ENCODE results near the genes KCNAB2, NOL9 and TNFRSF9.

DNA sequence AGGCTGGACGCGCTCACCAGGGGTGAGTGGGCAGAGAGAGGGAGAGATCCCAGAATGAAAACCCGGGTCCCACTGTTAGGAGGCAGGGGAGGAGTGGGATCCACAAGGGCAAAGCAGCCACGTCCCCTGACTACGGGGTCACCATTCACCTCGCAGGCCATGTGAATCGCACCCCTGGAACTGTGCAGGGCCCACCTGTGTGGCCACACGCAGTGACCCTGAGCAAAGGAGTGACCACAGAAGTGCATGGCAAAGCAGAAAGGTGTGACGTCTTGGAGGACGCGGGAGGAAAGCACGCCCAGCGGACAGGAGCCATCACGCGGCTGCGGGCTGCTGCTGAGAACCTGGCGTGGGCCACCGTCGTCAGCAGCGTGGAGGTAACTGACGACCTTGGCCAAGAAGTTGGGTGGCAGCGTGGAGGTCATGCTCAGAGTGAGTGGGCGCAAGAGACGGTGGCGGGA lies 76.7 kb upstream of the C1orf174 start:
- RRBS = no CpG with 5 or more reads among the region's 25 CpGs

- RRBS = no CpG with 5 or more reads among the region's 18 CpGs
These were observed 242.6 kb upstream of the AJAP1 start for GRCh38 chr1:4411713-4412327.

GRCh38 chr1:6001774-6002423 lies 9.7 kb upstream of the NPHP4 start:
- RRBS = no CpG with 5 or more reads among the region's 11 CpGs

DNA sequence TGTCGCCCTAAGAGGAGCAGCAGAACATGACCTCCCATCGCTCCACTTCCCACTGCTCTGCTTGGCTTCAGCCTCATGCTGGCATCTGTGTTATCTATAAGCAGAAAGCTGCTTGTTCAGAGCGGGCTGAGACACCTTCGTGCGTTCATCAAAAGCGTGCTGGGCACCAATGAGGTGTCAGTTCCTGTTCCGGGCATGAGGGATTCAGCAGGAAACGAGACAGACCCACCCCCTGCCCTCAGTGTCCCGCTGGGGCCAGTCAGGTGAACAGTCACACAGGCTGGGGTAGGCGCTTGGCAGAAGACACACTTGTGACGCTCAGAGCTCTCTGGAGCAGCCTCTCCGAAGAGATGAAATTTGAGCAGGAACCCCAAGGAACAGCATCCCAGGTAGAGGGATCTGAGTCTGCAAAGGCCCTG lies 20.8 kb upstream of the NPHP4 start:
- RRBS = no CpG with 5 or more reads among the region's 12 CpGs

GRCh38 chr1:6014095-6014958 lies 22.1 kb upstream of the NPHP4 start:
- RRBS = no CpG with 5 or more reads among the region's 21 CpGs

DNA sequence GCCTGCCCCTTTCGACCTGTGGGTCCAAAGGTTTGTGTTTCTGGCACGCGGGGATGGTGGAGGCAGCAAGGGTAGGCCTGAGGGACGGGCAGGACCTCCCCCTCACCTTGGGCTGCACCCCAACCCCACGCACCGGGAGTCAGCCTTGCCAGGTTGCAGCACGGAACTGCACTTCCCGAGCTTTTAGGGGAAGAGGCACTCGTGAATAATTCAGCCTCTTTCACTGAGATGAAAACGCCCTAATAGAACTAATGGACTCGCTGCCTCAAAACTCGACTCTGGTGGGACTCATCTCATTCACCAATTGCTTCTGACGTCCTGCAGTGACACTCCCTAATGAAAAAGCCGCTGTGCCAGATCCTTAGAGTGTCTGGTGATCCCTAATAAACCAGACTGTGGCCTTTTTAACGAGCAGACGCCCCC lies at the start of gene KCNAB2:
KCNAB2 (plus strand) TSS at position 138 of the 423 bp plus-strand sequence.
- RRBS = no CpG with 5 or more reads among the region's 16 CpGs

DNA sequence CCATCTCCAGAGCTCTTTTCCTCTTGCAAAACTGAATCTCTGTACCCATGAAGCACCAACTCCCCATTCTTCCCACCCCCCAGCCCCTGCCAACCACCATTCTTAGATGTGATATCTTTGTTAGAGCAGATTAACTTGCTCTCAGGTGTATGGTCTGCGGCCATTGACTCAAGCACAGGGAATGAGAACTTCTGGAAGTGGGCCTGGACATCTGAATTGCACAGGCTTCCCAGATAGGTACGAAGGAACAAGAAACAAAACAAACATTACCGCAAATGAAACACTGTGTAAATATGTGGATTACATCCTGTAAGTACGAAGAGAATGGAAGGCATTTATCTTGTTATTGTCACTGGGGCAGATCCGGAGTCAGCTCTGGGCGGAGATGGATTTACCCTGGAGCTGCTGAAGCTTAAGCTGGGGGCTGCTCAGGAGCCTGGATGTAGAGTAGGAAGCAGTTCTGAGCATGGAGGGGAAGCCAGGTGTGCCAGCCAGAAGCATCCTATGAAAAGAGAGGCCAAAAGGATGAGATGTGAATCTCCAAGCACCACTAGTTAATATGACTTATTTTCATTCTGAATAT lies 6.8 kb downstream of the HES2 start:
- RRBS = no CpG with 5 or more reads among the region's 6 CpGs

DNA sequence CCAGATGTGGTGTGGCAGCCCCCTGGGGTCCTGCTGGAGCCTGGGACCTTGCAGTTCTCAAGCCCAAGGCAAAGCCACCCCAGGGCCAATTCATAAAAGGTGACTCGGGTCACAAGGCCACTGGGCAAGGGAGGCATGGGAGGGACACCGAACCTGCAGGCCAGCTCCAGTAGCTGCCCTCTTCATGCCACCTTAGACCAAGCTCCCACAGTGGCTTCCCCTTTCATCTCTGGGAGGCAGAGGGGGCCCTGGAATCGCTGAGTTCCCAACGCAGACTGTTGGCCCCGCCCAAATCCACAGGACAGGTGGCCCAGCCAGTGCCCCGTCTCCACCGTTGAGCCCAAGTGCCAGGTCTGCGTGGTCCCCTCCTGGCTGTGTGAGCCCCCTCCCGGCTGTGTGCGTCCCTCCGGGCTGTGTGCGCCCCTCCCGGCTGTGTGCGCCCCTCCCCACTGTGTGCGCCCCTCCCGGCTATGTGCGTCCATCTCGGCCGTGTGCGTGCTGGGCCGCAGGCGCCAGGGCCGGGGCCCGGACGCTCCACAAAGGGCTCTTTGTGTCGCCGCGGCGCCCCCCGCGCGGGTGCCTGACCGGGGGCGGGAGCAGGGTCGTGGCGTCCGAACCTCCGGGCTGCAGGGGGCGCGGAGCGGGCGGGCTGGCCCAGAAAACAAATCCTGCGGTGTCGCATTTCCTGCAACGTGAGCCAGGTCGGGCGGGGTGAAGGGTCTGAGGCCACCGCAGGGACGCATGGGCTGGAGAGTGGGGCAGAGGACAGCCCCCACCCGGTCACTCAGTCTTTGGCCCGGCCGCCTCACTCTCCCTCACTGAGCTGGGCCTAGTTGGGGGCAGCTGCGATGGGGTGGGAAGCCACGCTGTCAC lies 19.0 kb downstream of the TNFRSF25 start:
- RRBS = 58% methylated on average over 26 of the region's 54 CpGs

DNA sequence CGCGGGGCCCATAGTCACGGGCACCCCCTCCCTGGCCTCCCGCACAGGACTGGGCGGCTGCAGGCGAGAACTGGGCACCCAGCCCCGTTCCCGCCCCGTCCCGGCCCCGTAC lies 6.4 kb downstream of the PLEKHG5 start:
- RRBS = 35% methylated on average over 2 of the region's 11 CpGs

DNA sequence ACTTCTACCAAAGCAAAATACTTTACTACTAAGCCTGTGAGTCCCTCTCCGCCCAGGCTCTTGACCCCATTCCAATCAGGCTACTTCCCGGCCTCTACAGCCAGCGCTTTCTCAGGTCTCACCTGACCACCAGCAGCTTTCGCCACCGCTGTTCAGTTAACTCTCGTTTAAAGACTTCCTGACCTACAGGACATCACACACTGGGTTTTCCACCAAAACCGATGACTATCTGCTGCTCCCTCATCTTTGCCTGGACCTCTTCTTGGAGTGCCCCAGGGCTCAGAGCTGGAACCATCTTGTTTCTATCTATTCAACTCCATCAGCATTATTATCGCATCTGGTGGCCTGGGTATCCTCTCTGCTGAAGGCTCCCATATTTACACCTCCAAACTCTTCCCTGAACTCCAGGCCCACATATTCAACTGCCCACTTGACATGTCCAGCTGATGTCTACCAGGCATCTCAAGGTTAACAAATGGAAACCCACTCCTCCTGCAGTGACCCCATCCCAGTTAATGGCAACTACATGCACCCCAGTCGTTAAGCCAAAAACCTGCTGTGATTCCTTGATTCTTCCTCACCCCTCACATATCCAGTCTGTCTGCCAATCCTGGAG lies 7.4 kb downstream of the NOL9 start:
- RRBS = no CpG with 5 or more reads among the region's 9 CpGs

DNA sequence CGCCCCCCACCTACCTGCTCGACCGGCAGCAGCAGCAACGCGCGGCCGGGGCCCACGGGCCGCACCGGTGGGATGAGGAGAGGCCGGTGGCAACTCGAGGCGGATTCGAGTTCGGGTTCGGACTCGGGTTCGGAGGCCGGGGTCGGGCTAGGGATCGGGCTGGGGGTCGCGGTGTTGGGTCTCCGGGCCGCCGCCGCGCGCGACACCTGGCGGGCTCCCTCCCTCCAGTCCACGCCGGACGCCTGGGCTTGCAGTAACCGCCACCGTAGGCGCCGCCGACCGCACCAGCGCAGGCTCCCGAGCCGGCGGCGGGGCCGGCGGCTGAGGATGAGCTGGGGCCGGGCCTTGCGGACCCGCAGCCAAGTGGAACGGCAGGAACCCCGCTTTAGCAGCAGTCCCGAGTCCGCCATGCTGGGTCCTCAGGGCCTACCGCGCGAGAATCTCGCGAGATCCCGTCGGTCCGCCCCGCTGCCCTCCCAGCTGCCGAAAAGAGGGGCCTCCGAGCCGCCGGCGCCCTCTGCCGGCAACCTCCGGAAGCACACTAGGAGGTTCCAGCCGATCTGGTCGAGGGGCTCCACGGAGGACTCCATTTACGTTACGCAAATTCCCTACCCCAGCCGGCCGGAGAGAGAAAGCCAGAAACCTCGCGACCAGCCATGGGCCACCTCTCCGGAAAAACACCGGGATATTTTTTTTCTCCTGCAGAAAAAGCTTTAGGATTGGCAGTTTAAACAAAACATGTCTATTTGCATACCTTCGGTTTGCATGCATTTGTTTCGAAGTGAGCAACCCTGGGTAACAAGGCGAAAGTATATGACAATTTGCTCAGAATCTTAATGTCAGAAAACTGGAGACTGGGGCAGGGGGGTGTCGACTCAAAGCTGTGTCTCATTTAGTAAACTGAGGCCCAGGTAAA lies at the start of gene NOL9:
NOL9 (minus strand) TSS at position 421 of the 916 bp plus-strand sequence.
- RRBS = 2% methylated on average over 43 of the region's 85 CpGs

DNA sequence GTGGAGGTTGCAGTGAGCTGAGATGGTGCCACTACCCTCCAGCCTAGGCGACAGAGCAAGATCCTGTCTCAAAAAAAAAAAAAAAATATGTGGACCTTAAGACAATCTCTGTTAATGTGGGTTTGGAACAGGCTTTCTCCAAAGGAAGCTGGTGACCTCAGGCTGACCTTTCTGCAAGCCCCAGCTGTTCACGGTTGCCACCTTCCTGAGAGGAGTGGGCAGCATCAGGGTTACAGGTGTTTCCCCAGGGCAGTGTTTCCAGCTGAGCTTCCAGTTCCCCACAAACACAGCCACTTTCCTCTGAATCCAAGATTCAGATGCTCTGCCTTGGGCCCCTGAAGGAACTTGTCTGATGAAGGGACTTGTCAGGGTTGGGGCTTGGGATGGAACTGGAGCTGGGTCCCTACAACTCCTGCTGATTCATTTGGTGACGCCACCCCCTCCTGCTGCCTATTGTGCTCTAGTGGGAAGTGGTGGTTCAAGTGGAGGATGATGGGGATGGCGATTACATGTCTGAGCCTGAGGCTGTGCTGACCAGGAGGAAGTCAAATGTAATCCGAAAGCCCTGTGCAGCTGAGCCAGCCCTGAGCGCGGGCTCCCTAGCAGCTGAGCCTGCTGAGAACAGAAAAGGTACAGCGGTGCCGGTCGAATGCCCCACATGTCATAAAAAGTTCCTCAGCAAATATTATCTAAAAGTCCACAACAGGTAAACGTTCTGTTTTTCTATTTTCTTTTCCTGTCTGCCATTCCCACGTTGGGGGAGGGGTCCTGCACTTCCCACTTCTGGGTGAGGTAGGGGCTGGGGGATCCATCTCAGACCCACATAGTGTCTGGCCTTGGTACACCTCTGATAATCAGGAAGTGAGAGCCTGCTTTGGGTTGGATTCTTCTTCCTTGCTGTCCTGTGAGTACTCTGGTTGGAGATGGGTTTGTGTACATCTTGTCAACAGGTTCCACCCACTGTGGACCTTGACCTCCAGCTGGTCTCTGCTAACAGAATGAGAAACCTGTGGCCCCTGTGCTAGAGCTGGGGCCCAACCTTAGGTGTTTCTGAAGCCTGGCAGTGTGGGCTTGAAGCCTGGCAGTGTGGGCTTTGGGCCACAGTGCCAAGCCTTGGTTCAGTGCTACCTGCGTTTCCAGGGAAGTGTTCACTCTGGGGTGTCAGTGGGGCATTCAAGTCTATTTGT lies 2.2 kb downstream of the ZBTB48 start:
- RRBS = no CpG with 5 or more reads among the region's 13 CpGs

DNA sequence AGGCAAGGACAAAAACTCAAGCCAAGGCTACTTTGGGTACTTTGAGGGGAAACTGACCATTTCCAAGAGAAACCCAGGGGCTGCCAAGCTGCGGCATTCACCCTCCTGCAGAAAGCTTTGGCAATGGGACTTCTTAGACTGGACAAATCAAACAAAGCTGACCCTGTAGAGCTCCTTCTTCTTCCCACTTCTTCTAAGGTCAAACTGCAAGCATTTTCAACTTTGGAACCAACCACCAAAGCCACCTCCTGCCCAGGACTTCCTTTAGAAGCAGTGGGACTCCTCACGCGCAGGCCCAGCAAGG lies 10.4 kb downstream of the KLHL21 start:
- RRBS = no CpG with 5 or more reads among the region's 3 CpGs

GRCh38 chr1:6841077-6841891 lies 56.0 kb downstream of the CAMTA1 start:
- RRBS = no CpG with 5 or more reads among the region's 11 CpGs

GRCh38 chr1:7669487-7670475 lies 101.3 kb upstream of the VAMP3 start:
- RRBS = no CpG with 5 or more reads among the region's 23 CpGs

- RRBS = no CpG with 5 or more reads among the region's 5 CpGs
These were observed 68.7 kb upstream of the VAMP3 start for GRCh38 chr1:7702393-7702752.

GRCh38 chr1:7940540-7941246 lies at the start of gene TNFRSF9:
TNFRSF9 (minus strand) TSS chr1:7940839.
- RRBS = no CpG with 5 or more reads among the region's 9 CpGs

- RRBS = no CpG with 5 or more reads among the region's 9 CpGs
These were observed 100.9 kb upstream of the ERRFI1 start for GRCh38 chr1:8126908-8127600.

GRCh38 chr1:8274385-8274843 lies 43.5 kb upstream of the SLC45A1 start:
- RRBS = no CpG with 5 or more reads among the region's 8 CpGs

DNA sequence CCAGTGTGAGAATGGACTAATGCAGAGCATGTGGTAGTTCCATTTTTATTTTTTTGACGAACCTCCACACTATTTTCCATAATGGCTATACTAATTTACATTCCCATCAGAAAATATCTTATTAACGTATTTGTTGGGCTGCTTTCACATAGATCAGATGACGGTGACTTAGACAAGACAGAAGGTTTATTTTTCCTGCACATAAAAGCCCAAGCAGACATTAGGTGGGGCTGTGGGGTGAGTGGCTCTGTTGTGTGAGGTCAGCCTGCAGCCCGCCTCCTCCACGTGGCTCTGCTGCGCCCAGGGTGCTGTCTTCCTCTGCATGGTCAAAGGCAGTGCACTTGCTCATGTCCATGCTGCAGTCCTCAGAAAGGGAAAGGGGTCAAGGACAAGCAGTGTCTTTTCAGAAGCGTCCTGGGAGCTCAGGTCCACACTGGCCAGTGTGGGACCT lies 36.2 kb upstream of the SLC45A1 start:
- RRBS = no CpG with 5 or more reads among the region's 7 CpGs

Data from PFSK-1 (cell line).